A172 (cell line): ENCODE results near the genes MAP3K1 and MIER3.

GRCh38 chr5:54545062-54545637 lies 27.6 kb downstream of the SNX18 start:
- RAMPAGE, long total RNA = no peak

DNA sequence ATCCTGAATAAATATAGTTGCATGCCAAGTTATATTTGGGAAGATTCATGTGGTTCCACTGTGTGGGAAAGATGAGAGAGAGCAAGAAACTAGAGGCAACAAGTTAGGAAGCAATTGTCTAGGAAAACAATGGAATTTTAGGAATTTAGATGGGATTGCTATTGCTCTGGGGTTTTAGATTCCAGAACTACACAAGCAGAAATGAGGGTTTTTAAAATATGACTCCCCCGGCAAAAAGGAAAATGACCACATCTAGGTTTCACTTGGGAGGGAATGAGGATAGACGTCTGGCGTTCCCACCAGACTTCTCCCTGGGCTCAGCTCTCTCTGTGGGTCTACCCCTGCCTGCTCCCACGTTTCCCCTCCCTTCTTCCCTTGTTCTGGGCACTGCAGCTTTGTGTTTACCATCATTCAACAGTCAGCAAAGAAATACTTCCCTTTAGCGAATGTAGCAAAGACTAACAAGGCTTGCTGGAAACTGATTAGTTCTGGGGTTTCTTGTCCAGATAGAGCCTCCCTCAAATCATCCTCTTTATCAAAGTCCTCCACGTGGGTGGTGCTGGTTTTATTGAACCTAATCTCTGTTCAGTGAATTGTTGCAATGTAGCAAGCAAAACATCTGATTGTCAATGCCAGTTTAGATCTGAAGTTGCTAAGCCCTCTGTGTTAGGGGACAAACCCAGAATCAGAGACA lies 63.8 kb downstream of the SNX18 start:
- RAMPAGE, long total RNA = no peak

GRCh38 chr5:54743894-54744820 lies 226.6 kb downstream of the SNX18 start:
- RAMPAGE, long total RNA = no peak

- RAMPAGE, long total RNA = no peak
Measured at GRCh38 chr5:55440042-55440407, 94.7 kb downstream of the PLPP1 start.

GRCh38 chr5:55517711-55518278 lies 17.0 kb downstream of the PLPP1 start:
- RAMPAGE, long total RNA = no peak

DNA sequence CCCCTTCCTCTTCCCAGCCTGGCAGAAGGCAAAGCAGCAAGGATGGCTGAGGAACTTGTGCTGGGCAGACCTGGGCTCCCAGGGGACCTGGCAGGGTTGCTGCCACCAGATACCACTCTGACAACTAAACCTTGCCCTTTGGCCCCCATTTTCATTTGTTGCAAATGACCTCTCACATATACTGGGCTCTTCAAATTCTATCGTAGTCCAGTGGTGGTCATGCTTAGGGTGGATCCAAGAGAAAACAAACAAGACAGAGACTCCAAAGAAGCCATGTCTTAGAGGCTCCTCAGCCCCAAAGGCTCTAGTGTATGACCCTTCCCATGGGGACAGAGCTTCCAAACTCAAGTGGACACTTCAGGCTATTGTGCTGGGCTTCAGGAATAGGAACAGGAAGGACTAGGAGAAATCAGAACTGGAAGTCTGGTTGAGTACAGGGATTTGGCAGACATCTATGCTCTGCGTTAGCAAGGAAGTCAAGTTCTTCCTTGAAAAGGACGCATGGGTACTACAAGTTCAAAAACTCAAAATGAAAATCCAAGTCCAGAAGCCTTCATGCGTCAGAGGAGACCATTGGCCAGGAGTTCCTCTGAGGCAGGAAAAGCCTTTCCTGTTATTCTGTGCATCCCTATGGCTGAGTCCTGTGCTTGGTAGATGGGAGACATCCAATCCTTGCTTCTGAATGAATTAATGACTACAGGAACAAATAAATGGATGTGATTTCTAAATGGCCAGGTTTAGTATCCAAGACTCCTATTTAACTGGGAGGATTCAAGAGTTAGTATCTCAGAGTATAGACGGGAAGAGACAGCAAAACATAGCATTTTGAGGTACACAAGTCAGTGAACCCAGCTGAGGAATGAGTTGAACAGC lies 64.7 kb upstream of the PLPP1 start:
- RAMPAGE, long total RNA = no peak

- RAMPAGE, long total RNA = no peak
Measured at GRCh38 chr5:55903002-55903928, 52.1 kb downstream of the IL31RA start.

DNA sequence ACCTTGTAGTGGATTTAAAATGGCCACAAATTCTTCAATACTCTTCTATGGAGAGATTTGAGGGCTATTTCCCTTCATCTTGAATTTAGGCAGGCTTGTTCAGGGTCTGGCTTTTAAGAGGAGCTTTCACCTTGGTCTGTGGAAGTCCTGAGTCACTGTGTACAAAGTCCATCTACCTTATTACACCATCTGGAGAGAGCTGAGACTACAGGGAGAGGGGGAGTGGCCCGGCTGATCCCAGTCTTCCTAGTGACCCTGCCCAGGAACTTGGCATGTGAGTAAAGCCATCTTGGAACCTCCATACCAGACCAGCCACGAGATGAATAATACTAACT lies 8.3 kb upstream of the IL6ST start:
- RAMPAGE, long total RNA = no peak

DNA sequence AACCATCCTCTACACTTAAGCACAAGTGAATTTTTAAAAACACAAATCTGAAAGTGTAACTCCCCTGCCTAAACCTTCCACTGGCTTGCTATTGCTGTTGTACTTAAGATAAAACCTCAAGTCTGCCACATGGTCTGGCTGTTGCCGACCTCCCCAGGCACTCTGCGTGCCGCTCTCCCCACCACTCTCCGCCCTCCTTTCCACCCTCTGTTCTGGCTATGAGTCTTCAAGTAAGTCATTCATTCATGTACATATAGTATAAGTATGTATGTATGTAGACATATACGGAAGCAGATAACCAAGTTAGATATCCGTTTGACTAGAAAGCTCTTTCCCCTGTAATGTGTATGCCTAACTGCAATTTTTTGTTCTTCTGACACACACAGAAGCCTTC lies 94.7 kb upstream of the ANKRD55 start:
- RAMPAGE, long total RNA = no peak

DNA sequence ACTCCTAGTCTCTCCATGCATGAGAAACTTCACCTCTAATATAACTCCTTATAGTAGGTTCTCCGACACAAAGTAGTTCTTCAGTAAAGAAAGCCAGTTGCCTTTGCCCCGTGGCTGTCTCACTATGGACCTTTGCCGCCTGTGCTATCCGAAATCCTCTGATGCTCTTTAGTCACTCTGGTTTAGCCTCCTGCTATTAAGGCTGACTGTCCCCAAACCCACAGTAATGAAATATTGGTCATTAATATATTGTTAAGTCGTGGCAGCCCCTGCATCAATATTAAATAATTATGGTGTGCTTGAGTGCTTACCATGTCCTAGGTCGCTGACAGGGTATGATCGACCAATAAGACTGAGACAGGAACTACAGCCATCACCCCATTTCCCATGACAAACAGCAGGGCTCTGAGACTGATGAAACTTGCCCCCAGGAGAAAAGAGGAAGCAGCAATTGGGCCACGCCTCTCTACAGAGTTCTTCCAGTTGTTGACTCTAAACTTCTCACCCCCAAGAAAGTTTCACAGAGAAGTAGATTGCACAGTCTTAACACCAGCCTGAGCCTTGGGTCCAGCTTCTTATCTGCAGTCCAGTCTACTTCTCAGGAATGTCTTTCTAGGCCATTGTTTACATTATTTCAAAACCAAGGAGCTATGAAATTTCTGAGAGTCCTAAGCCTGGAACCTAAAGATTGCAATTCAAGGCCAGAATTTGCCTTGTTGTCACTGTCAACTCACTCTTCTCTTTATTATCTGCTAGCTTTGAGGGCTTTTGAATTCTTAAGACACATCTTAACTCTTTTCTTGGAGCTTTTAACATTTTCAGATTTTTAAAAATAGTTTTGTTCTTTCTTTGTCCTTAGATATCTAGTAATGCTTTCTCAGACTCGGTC lies 182.2 kb upstream of the ANKRD55 start:
- RAMPAGE, long total RNA = no peak

GRCh38 chr5:56465043-56465242 lies 231.8 kb upstream of the ANKRD55 start:
- RAMPAGE, long total RNA = no peak

DNA sequence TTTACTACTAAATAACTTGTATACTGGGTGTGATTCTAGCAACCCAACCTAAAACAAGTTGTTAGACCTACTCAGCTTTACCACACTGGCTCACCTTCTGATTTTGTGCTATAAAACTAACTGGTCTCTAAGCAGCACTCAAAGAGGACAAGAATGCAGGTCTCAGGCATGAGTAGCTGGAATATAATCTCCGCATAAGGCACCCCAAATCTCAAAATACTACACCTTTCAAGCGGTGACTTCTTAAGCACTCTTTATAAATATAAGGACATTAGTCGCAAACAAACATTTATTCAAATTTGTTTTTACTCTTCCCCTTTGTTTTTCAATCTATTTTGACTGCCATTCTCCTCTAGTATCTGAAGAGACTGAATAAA lies 202.4 kb upstream of the MAP3K1 start:
- RAMPAGE, long total RNA = no peak

DNA sequence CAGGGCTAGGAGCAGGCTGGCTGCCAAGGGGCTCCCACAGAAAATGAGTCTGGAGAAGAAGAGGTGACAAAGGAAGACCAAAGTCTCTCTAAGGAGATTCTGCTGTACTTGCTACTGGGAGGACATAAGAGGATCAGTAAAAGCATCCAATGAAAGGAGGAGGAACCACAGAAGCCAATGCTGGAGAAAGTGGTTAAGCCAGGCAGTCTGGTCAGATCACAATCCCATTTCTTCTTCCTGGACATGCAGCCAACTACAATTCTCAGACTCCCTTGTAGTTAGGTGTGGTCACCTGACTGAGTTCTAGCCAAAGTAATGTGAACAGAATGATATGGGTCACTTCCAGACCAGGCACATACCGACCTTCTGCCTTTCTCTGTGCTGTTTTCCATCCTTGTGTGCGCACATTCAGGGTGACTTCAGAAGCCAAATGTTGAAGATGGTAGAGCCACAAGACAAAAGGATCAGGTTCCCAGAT lies 174.3 kb upstream of the MAP3K1 start:
- RAMPAGE, long total RNA = no peak

DNA sequence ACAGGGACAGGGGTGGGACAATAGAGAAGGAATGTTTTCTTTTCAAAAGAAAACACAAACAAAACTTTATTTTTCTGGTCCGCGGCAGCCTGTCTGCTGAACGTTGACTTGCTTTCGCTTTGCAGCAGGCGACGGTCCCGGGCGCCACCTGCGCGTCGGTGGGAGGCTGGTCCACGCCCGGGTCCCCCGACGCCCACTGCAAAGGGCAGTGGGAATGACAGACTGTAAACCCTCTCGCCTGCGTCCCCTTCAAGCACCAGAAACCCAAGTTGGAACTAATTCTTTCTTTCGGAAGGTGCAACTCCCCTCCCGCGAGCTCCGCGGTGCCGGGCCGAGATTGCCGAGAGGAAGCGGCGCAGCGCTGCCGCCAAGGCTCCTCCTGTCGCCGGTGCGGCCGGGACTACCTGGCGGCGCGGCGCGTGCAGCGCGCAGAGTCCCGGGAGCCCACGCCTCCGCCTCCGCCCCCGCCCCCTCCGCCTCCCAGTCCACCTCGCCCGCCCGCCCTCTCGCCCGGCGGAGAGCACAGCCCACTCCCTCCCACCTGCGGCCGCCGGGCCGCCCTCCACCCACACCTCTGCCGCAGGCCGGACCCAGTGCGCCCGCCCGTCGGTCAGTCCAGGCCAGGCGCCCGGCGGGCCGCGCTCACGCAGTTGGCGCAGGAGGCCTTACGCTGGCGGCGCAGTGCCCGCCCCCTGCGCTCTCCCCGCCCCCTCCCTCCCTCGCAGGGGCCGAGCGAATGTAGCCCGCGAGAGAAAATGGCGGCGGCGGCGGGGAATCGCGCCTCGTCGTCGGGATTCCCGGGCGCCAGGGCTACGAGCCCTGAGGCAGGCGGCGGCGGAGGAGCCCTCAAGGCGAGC lies at the start of gene MAP3K1:
TSS of gene MAP3K1 (plus strand) at position 731 of the 857 bp plus-strand sequence.
- RAMPAGE, long total RNA = no peak

- RAMPAGE, long total RNA = no peak
Measured at GRCh38 chr5:56951159-56951999, 544 bp downstream of the MIER3 start.

- RAMPAGE, long total RNA = no peak
Measured at GRCh38 chr5:56952000-56952828, at the start of gene MIER3. Gene MIER3 (minus strand): TSS chr5:56952123.

DNA sequence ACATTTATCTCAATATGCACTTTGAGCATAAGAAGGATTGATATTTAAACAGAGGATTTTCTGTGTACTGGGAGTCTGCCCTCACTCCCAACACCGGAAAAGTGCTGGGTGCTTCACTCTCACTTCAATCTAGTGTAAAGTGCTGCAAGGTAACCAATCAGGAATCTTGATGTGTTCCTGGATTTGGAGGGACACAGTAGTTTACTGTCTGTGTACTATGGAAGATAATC lies 169.5 kb upstream of the ACTBL2 start:
- RAMPAGE, long total RNA = no peak

DNA sequence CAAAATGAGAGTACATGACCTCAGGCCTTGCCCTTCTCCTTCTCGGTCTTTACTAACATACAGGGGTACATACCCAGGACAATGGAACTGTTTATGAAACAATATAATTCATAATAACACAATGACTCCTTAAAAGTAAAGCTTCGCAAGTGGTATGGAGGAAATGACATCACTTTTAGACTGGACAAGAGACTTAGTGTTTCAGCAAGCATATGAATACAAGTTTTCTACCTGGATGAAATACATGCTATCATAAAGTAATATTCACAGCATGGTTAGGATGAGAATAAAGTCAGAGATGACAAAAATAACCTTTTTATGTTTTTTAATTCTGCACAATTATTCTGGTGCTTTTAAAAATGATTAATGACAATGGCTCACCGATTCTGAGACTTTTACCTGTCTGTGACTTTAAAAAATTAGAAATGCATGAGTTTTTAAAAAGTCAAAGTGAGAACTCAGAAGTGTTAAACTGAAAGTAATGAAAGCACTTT lies 386.5 kb downstream of the PLK2 start:
- RAMPAGE, long total RNA = no peak

DNA sequence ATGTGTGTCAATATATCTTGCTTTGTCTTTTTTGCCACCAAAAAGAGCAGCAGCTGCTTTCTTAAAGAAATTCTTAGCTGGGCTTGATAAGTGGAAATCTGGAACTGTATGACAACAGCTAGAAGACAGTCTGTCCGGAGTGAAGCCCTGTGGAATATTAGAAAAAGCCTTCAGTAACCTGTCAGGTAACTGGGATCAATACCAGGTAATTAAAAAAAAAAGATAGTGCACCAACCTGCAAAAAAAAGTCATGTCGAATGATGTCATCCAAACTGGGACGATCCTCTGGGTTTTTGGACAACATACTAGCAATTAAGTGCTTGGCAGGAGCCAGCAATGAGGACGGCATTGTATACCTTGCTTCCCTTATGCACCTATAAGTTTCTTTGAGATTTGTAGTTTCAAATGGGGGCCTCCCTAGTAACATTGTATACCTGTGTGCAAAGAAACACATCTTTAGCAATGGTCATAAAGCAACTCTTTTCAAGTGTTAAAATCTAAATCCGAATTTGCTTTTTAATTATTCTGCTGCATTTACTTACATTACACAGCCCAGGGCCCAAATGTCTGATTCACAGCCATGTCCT lies 2.8 kb downstream of the PLK2 start:
- RAMPAGE, long total RNA = no peak

DNA sequence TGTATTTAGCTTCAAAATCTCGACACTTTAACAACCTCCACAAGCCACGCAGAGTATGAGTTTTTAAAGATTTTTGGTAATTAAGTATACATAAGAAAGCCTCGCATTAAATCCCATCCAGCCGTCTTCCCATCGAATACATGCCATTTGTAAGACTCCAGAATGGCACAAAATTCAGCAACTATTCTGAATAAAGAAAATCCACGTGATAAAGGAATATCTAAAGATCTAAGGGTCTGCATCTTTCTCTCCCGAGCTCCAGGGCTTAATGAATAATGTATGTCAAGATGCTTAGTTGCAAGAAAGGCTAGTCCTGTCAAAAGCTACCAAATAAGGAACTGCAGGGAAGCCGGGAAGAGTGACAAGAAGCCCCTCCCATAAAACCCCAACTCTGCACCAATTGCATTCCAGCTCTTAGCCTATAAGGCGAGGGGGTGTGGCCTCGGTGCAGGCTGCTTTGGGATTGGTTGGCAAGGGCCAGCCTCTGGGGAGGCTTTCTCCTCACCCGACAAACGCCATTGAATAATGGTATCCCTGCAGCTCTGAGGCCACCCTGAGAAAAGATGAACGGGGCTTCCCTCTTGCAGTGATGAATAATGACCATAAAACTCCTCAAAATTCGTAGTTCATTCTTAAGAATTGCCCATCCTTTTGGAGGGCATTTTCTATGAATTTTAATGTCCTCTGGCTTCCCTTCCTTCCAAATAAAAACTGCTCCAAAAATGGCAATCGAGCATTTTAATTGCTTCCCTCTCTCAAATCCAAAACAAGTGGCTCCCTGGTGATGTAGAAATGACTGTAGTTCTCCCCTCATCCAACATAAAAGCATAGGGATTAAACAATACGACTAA lies 416.9 kb downstream of the RAB3C start:
- RAMPAGE, long total RNA = no peak